Camera-type eye (tissue), 1 donor: ENCODE data around the genes RUFY4, TTLL4 and CRYBA2.

DNA sequence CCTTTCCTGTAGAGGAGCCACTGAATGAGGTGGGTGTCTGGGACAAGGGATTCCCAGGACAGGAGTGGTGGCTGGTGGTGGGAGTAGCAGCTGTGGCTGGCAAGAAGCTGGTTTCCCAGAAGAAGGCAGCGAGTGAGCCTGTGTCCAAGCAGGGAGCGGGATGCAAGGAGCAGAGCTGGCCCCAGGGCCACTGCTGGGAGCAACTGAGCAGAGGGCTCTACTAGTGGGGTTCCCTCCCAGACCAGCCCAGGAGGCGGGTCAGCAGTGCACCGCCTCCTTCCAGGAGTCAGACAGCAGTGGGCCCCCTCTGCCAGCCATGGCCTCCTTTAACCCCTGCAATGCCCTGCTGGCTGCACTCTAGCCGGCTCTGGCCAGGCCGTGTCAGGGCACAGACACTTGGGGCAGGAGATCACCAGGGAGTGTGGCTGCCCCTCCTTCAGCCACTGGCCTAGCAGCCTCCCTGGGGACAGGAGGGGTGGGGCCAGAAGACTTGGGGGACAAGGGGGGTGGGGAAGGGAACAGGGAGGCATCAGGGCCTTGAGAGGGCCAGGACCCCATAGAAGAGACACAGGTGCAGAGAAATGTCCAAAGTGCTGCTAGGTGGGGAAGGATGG is 3.4 kb upstream of the RUFY4 start:
- RAMPAGE, long total RNA: no peak

DNA sequence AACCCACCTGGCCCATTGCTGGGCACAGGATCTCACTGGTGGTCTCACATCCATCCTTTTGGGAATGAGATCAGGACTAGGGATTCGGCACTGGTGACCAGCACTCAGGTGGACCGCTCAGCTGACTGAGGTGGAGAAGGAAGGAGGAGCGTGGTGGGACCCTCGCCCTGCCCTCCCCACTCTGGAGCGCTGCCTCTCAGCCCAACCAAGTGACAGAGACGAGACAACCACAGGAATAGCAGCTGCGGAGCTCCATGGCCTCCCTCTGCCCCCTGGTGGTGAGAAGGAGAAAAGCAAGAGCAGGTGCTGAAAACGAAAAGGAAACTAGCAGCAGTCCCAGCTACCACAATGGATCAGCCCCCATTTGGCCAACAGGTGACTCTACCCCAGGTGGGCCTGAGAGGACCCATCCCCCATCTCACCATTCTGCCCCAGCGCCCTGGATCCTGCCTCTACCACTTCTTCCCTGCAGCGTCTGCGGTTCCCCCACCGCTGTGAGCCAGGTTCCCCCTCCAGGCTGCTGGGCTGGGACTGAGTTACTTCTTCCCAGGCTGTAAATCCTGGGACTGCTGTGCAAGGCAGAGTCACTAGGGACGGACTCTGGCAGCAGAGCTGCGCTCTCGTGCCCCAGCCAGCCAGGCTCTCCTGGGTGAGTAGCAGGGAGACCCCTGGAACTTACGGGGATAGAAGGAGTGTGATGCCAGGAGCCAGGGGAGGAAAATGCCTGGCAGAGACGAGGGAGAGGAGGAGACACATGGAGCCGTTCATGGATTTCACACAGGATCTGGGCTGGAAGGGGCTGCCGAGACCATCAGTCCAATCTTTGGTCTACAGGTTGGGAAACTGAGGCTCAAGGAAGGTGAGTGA is at the start of gene RUFY4:
TSS of gene RUFY4 (plus strand) at position 554 of the 867 bp plus-strand sequence.
- RAMPAGE, long total RNA: no peak

DNA sequence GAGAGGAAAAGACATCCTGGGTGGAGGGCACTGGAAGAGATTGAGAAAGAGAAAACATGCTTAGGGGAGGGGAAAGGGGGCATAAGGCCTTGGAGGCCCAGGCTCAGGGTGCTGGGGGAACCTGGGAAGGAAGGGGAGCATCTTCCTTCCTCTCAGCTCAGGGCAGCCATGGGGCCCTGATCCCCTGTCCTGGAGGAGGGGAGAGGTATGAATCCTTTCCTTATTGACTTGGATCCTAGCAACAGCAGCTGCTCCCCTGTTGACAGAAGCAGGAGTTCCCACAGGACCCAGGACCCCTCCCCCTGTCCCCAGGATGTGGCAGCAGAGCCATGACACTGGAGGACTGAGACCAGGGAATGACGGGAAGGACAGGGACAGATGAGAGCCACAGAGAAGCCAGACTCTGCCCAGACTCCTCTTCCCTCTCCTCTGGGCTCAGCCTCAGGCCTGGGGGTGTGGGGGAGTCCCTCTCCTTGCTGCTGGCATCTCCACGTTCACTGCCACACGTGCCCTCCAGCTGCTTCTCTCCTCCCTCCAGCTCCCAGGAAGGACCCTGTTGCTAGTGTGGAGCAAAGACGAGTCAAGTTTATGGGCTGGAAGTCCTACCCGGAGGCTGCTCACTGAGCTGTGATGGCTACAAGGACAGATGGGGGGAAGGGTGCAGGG is 839 bp downstream of the GPBAR1 start:
- RAMPAGE, long total RNA: no peak

DNA sequence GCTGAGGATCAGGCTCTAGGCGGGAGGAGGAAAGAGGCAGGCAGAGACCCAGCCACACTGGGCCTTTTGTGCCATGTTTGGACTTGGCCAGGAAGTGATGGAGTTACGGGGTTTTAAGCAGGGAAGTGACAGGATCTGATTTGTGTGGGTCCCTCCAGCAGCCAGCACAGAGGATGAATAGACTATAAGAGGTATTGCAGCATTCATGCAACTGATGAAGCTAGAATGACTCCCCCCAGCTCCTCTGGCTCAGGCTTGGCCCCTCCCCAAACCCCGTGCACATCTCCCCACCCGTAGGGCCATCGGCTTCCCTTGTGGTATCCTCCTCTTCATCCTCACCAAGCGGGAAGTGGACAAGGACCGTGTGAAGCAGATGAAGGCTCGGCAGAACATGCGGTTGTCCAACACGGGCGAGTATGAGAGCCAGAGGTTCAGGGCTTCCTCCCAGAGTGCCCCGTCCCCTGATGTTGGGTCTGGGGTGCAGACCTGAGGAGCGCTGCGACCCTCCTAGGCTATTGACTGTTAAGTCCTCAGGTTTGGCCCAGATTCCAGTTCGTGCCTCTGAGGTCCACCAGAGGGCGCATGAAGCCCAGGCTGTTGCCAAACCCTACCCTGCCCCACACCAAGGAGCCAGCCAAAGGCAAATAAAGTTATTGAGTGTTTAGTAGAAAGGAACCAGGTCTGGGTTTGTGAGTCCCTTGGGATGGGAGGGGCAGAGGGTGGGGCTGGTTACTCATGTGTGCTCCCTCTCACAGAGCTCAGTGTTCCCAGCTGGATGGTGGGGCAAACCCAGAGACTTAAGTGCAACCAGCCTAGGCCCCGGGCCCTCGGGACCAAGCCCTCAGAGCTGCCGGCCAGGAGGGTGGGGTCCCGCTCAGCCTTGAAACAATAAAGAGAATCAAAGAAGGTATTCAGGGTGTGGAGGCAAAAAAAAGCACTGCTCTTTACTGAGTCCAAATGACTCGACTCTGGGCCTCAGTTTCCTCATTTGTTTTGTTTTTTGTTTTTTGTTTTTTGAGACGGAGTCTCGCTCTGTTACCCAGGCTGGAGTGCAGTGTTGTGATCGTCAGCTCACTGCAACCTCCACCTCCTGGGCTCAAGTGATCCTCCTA is 2.3 kb downstream of the PNKD start:
- RAMPAGE, long total RNA: no peak

DNA sequence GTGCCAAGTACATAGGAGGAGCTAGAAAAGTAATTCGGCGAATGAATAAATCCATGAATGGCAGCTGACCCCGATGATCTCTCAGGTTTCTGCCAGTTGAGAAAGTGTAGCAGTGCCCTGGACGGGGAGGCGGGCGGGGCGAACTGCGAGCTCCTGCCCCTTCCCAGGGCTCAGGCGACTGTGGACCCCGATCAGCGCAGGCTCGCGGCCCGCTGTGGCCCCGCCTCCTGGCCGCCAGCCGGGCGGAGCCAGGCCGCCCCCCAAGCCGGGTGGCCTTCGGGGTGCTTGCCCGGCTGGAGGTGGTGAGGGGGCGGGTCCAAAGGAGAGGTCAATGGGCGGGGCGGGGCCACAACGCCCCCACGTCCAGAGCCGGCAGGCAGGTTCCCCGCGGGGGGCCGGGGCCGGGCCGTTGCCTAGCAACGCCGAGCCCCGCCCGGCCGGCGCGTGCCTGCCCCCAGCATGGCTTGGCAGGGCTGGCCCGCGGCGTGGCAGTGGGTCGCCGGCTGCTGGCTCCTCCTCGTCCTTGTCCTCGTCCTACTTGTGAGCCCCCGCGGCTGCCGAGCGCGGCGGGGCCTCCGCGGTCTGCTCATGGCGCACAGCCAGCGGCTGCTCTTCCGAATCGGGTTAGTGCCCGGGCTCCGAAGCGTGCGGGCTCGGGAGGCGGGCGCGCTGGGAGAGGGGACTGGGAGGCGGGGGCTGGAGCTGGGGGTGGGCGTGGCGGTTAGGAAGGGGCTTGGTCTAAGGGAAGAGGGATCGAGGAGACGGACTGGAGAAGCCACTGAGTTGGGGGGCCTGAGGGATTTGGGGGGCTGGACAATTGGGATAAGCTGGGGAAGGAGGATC is 30.7 kb upstream of the TMBIM1 start:
- RAMPAGE, long total RNA: no peak

GRCh38 chr2:218393842-218394754 is 5.6 kb upstream of the CTDSP1 start:
- RAMPAGE, long total RNA: no peak

DNA sequence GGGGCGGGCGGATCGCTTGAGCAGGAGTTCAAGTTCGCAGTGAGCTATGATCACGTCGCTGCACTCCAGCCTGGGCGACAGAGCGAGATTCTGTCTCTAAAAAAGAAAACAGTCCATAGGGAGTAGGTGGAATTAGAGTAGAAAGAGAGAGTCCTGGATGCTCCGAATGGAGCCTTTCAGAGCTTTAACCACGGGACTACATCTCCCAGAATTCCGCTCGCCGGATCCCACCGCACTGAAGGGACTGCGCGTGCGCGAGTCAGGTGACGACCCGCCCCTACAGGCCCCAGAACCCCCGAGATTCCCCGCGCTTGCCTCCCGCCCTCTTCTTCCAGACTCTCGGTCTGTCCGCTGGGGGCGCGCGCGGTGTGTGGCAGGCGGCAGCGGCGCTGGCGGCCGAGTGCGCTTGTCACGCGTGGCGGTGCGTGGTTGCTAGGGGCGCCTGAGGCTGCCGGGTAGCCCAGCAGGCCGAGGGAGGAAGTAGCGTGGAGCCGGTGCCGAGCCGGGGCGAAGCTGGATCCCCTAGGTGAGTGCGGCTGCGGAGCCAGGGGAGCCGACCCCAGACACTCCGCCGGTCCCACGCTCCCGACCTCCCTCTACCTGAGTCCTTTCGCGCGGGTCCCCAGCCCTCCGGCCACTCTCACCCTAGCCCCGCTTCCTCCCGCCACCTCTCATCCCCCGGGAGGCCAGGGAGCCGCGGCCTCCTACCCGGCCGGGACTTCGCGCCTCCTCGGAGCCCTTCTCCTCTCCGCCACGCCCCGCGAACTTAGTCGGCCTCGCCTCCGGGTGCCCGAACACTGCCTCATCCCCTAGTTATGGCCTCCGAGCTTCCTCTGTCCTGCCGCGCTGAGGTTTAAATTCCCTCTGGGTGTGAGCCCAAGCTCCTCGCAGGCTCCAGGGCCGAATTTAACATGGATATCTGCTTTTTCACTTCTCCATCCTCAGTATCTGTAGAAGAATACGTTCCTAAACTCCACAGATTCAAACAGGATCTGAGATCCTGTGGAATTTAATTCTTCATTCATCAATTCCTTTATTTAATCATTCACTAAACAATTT is at the start of gene TTLL4:
TSS of gene TTLL4 (plus strand) at position 324 of the 1,059 bp plus-strand sequence.
- RAMPAGE, long total RNA: no peak

GRCh38 chr2:218734095-218734749 is 23.6 kb downstream of the TTLL4 start:
- RAMPAGE, long total RNA: no peak

DNA sequence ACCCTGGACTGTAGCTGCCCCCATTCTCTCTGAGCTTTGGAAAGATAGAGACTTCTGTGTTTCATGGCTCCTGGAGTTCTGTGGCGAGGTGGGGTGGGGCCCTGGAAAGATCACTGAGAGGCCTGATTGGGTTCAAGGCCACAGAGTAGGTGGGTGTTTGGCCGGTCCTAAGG is 26.3 kb upstream of the CYP27A1 start:
- RAMPAGE, long total RNA: no peak

DNA sequence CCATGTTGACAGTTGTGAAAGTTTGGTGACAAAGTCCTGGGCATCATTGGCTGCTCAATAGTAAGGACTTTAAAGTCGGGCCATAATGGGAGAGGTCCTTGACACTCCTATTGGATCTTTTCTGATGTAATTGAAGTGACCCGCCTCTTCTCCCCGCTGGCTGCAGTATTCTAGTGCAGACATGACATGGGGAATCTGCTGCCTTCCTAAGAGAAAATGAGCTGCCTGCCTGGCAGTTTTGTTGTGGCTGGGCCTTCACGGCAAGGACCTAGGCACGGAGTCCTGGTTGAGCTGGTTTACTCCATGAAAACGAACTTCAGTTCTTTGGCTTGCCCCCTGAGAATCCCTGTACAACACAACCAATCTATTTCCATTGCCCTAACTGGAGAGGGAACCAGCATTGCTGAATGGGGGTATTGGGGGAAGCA is 26.0 kb upstream of the CYP27A1 start:
- RAMPAGE, long total RNA: no peak

- RAMPAGE, long total RNA: start-site peak on the minus strand at chr2:218993416-218993422, 5,027 reads
Observed at GRCh38 chr2:218992863-218993966, at the start of gene CRYBA2. CRYBA2 (minus strand) TSS chr2:218993422.

DNA sequence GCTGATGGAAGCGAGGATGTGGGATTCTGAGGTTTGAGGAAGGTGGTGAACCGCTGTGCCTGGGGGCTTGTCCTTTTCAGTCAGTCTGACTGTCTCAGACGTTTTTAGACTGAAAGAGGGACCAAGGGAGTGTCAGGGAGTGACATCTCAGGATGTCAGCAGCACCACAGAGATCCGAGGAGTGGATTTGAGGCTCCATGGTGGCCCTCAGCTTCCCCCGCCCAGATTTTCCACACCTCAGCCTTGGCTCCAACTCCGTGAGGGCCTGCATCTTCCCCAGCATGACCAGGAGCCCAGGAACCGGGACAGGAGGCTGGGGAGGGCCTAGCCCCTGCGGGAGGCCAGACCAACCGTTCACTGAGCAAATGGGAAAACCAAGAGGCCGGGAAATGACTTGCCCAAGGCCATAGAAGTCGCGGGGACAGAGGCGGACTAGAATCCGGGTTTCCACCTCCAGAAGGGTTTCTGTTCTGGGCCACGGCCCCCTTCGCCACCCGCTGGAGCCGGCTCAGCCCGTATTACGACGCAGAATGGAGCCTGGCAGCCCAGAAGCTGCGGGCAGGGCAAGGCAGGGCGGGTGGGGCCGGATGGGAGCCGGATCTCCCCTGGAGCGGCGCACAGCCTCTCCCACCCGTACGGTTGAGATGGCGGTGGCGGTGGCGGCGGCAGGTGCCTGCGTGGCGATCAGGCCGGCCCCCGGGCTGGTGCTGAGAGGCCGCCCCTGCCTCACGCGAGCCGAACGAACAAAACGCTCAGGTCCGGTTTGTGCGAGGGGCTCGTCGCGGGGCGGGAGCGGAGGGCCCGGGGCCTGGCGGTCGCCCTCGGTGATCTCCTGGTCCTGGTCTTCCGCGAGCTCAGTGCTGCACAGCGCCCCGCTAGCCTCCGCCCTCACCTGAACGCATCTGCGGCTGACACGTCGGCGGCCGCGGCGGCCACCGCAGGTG is 8.0 kb upstream of the CRYBA2 start:
- RAMPAGE, long total RNA: no peak

DNA sequence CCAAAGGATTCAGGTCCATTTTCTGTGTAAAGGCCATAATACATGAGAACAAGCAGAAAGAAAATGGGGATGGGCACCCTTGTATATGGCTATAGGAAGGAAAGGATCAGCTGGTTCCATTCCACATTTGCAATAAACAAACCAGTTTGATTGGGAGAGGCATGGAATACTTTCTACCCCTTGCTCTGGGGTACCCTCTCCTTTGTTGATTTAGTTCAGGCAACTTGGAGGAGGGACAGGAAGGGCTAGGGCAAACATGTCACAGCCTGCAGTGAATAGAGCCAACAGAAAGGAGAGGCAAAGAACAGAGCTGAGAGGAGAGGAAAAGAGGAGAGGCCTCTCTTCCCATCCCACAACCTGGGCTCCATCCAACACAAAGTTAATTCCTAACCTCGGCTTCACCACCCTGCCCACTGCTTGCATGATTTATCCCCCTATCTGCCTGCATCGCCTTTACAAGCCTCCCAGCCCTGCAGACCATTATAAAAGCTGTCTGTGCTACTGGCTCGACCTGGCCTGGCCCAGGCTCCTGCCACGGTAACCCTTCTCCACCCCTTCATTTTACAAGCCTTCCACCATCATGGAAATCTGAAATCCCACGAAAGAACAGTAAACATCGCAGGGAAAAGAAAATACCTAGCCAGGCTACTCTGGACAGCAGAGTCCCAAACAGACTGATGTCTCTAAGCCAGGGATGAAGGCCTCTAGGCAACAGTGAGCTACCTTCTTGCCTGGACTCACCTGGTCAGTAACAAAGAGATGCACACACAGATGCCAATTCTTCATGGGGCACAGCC is 43.7 kb downstream of the NHEJ1 start:
- RAMPAGE, long total RNA: no peak

- RAMPAGE, long total RNA: no peak
Observed at GRCh38 chr2:219177548-219177981, 510 bp upstream of the RETREG2 start.

DNA sequence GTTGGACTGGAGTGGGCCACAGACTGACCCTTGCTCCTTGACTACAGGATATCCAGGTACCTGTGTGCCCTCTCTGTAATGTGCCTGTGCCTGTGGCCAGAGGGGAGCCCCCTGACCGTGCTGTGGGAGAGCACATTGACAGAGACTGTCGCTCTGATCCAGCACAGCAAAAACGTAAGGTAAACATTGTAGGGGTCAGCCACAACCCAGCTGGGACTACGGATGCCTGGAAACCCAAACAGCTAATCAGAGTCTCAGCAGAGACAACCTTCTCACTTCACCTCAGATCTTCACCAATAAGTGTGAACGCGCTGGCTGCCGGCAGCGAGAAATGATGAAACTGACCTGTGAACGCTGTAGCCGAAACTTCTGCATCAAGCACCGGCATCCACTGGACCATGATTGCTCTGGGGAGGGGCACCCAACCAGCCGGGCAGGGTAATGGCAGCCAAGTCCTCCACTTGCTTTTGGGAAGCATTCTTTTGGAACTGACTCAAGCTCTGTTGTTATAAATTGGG is 1.1 kb downstream of the ZFAND2B start:
- RAMPAGE, long total RNA: no peak

DNA sequence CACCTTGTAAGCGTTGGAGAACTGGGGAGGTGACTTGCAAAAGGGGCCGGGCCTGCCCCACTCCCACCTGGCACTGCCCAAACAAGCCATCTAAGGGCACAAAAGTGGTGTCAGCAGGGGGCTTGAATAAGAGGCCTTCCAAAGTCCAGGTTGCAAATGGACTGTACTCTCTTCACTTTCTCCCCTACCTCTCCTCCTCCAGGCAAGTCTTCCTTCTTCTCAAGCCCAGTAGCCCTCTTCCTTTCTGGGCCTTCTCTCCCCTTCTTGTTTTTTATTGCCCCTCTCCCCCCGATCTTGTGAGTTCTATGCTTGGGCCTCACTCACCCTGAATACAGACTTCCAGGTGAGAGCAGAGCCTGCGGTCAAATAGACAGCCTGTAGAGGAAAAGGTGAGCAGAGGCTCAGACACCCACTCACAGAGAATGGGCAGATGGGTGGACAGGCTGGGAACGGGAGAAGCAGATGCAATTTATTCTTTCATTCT is 1.7 kb downstream of the PTPRN start:
- RAMPAGE, long total RNA: no peak

DNA sequence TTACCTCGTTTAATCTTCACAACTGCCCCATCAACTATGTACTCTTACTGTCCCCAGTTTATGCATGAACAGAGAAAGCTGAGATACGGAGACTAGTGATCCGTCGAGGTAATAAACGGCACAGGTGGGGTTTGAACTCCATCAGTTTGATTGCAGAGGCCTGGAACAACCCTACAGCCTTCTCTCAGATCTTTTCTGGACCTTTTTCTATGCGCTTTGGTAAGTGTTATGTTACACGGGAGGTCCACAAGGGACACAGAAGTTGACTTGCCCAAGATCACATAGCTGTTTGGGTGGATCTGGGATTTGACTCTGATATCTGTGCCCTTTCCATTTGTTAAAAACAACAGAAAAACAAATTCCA is 1.1 kb upstream of the DNPEP start:
- RAMPAGE, long total RNA: no peak

DNA sequence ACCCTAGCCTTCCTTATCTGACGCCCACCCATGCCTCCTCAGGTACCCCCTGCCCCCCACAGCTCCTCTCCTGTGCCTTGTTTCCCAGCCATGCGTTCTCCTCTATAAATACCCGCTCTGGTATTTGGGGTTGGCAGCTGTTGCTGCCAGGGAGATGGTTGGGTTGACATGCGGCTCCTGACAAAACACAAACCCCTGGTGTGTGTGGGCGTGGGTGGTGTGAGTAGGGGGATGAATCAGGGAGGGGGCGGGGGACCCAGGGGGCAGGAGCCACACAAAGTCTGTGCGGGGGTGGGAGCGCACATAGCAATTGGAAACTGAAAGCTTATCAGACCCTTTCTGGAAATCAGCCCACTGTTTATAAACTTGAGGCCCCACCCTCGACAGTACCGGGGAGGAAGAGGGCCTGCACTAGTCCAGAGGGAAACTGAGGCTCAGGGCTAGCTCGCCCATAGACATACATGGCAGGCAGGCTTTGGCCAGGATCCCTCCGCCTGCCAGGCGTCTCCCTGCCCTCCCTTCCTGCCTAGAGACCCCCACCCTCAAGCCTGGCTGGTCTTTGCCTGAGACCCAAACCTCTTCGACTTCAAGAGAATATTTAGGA is 725 bp upstream of the DES start:
- RAMPAGE, long total RNA: no peak

DNA sequence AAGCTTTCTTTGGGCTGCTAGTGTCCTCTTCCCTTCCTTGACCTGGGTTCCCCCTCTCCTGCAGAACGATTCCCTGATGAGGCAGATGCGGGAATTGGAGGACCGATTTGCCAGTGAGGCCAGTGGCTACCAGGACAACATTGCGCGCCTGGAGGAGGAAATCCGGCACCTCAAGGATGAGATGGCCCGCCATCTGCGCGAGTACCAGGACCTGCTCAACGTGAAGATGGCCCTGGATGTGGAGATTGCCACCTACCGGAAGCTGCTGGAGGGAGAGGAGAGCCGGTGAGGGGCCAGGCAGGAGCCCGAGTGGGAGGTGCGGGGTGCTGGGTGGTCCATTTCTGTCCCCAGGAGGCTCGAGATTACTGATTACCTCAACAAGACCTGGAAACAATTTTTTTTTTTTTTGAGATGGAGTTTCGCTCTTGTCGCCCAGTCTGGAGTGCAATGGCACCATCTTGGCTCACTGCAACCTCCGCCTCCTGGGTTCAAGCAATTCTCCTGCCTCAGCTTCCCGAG is 3.2 kb downstream of the DES start:
- RAMPAGE, long total RNA: no peak

- RAMPAGE, long total RNA: no peak
Observed at GRCh38 chr2:219476380-219476613, 19.6 kb upstream of the SPEGNB start.